Fibroblast of villous mesenchyme (primary cell): ENCODE measurements around a stretch of chr10.

DNA sequence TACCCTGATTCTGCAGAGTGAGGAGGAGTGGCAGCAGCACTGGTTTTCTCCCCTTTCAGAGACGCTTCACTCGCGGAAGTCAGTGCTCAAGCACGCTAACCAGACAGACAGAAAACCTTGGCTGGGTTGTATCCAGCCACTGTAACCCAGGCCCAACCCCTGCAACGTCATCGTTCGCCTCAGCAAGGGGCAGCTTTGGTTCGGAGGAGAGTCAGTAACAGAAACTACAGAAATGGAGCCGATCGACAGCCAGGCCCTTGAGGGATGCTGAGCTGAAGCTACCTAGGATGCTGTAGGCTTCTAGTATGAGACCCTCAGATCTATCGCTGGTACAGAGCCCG lies 171.0 kb downstream of the SLC16A9 start:
- CAGE, long polyA plus RNA, result no peak

- CAGE, long polyA plus RNA, result no peak
These were observed 39.6 kb upstream of the MRLN start for GRCh38 chr10:59792865-59793275.

GRCh38 chr10:59812431-59812951 lies 59.2 kb upstream of the MRLN start:
- CAGE, long polyA plus RNA, result no peak

- CAGE, long polyA plus RNA, result no peak
These were observed 58.9 kb downstream of the CCDC6 start for GRCh38 chr10:59847335-59847891.

DNA sequence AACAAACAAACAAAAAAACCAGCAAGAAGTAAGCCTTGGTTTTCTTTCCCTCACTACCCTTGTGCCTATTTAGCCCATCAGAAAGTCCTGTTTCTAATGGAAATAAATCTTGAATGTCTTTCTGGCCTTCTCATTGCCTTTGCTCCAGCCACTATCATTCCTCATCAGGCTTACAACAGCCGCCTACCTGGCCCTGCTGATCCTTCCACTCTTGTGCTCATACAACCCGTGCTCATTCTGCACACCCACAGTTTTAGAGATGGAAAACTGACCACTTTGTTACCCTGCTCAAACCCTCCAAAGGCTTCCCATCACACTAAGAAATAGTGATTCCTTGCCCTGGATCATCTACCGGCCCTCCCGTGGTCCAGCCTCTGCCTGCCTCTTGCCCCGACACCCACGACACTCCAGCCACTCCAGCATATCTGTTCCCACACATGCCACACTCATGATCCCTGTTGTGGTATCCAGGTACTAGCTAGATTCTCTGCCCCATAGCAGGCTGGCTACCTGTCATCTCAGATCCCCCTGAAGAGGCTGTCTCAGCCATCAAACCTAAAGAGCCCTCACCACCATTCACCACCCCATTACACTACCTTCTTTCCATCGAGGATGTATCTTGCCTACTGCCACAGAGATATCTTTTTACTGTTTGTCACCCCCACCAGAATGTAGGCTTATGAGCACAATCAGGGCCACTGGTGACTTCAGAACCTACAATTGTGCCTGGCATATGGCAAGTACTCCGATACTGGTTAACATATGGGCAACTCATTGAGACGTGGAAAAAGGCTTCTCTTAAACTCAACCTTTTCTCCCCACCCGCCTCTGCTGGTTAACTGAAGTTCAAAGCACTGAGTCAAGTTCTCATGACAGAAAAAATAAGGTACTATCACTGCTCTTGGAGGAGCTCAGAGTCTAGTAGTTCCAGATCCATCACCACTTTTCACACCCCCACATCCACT lies 36.6 kb downstream of the CCDC6 start:
- CAGE, long polyA plus RNA, result no peak

- CAGE, long polyA plus RNA, result no peak
These were observed 12.2 kb downstream of the CCDC6 start for GRCh38 chr10:59894068-59894680.

DNA sequence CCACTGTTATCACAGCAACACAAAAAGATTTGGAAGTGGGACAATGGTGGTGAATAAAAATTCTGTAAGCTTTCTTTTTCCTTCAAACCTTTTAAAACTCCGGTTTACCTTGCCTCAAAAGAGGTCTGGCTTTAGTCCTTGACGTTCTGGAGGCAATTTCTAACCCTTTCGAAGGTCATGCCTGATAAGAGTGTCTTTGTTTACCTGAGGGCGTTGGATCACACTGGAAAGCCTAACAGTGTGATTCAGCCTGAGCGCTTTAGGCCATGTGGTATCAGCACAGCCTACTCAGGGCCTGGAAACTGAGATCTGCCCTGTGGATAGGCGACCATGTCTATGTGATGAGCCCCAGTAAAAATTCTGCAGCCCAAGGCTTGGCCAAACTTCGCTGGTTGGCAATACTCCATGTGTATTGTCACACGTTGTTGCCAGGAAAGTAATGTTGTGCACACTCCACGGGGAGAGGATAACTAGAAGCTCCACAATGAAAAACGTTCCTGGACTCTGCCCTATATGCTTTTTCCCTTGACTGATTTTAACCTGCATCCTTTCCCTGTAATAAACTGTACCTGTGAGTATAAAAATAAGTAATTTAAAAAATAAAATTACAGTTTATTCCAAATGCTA lies 10.7 kb downstream of the CCDC6 start:
- CAGE, long polyA plus RNA, result no peak

GRCh38 chr10:59900086-59900724 lies 6.2 kb downstream of the CCDC6 start:
- CAGE, long polyA plus RNA, result no peak

- CAGE, long polyA plus RNA, result no peak
These were observed 232.5 kb upstream of the CCDC6 start for GRCh38 chr10:60138784-60139252.

GRCh38 chr10:60305214-60306194 lies 84.2 kb downstream of the ANK3 start:
- CAGE, long polyA plus RNA, result no peak

GRCh38 chr10:60498062-60498552 lies 108.4 kb upstream of the ANK3 start:
- CAGE, long polyA plus RNA, result no peak

DNA sequence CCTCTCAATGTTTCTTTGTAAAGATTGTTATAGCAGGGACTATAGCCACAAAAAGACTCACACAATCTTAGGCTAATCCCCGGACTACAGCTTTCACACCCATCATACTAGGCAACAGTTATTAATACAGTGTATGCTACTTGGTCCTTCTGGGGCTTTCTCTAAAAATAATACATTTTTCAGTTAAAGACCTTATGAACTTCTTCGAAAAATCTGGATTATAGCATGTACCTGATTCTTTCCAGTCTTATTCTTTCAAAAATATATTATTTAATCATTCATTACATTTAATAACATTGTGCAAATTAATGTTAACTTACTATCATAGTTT lies 184.1 kb upstream of the CDK1 start:
- CAGE, long polyA plus RNA, result no peak

- CAGE, long polyA plus RNA, result no peak
These were observed 97.0 kb upstream of the CDK1 start for GRCh38 chr10:60680924-60682069.

GRCh38 chr10:60708597-60709063 lies 69.6 kb upstream of the CDK1 start:
- CAGE, long polyA plus RNA, result no peak

DNA sequence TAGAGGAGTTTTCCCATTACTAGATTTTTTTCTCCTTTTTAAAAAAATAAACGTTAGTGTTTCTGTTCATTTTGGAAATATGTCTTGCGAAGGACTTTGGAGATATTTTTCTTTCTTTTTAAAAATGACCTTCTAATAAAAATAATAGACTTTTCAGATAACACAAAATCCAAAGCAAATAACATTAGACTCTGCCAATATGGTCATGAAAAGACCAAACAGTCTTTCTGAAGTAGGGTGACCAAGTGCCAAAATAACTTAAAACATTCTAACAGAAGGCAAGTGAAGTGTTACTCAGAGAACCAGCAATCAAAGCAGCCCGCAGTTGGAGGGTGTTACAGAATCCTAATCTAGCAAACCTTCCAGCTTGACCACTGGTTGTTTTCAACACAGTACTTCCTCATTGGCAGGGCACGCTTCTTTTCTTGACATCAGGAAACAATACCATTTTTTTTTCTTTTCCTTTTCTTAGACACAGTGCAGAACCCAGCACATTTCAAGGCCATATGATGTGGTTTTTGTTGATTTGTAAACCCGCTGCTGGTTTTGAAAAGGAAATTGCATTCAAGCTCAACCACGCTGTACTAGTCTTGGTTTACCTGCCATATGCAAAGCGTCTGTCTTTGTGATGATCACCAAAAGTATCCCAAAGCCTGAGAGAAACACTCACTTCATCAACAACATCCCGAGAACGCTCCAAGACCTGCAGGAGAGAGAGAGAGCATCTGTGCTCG lies 33.5 kb downstream of the RHOBTB1 start:
- CAGE, long polyA plus RNA, result no peak

GRCh38 chr10:61456368-61456751 lies 3.2 kb upstream of the TMEM26 start:
- CAGE, long polyA plus RNA, result no peak

- CAGE, long polyA plus RNA, result no peak
These were observed 117.5 kb downstream of the CABCOCO1 start for GRCh38 chr10:61779869-61780966.

GRCh38 chr10:61867740-61868229 lies 33.7 kb upstream of the ARID5B start:
- CAGE, long polyA plus RNA, result no peak

DNA sequence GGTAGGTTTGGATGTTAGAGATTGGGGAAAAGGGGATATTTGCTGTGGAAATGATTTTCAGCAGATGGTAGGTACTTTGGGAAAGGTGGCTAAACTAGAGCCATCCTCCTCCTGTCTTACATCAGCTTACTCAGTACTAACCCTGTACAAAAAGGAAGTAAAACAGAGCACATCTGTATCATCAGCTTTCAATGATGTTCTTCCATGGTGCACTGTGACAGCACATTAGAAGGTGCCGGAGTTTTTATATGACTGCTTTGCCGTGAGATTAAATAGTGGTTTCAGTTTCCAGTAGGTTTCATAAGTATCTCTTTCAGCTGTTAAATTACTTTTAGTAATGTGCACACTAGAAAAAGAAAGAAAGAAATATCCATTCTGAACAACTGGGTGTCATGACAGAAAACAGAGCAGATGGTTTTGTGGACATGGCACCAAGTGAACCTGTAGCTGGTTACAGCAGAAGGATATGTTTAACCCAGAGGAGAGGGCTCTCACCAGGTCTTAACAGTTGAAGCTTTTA lies 86.5 kb downstream of the ARID5B start:
- CAGE, long polyA plus RNA, result no peak

GRCh38 chr10:62011542-62011874 lies 110.0 kb downstream of the ARID5B start:
- CAGE, long polyA plus RNA, result no peak